Measurements from ENCODE around the genes DCUN1D4 and USP46.

DNA sequence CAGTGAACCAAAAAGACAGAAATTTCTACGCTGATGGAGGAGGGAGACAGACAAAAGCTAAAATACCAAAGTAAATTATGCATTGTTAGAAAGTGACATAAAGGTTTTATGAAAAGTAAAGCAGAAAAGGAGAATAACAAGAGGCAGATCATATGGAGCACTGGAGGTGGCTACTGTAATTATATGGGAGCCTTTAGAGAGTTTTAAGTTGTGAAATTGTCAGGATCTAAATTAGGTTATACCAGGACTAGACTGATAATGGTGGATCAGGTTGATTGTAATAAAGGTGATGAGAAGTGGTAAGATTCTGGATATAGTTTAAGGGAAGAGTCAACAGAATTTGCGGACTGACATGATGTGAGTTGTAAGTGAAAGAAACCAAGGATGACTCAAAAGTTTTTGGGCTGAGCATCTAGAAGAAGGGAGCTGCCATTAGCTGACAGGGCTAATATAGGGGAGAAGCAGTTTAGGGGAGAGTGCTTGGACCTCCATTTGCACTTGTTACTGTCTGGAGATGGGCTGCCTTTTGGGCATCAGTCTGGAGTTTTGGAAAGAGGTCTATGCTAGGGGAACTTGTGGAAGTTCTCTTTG lies 15.2 kb downstream of the ATP10D start:
- PRO-cap, result no peak

DNA sequence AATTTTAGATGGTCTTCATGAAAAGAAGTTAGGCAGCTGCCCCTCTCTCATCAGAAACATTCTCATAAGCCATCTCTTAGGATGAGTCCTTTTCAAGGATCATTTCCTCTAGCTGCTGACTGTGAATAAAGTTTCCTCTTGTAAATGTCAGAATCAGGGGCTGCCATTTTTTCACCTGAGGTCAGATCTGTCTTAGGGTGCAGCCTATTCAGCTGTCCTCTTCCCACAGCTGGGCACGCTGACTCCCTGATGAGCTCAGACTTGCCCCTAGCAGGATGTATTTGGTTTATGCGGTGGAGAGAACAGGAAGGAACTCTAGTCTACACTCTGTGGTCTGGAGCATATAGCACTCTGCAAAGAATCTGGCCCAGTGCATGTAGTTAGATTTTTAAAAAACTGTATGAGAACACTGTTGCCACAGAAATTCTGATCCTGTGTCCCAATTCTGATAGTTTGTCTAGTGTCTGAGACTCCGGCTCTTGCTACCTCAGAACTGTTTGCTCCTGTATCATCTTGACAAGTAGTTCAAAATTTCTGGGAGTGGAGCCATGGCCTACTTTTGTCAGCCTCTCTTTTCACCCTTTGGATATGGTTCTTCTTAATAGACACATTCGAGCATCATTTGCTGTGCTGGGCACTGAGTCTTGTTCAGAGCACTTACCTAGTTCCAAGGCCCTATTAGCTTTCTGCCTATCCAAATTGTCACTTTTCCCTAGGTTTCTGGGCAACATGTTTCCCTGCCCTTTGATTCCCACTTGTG lies 46.7 kb downstream of the ATP10D start:
- PRO-cap, result no peak

GRCh38 chr4:47643080-47643441 lies 158.0 kb downstream of the ATP10D start:
- PRO-cap, result no peak

GRCh38 chr4:48012628-48013225 lies 3.8 kb downstream of the CNGA1 start:
- PRO-cap, result no peak

DNA sequence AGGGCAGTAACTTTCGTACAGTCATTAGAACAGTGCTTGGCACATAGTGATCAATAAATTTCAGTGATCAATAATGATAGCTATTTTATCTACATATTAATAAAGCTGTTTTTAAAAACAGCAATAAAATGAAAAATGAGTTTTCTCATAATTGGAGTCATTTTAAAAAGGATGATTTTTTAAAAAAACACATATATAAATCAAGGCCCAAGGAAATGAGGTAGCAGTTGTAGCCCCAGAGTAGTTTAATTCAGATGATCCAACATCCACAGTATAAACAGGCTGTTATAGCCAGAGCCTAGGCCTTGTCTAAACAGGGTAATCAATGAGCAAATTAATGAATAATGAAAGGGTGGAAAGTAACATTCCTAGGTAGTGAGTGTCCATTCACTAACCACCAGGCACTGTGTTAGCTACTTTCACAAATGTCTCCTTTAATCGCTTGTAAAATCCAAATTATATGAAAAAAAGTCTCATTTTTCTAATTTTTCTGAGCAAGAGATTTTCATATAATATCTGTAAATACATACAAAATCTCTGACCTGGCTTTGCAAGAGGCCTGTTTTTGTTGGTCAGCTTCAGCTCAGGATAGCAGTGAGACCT lies 25.4 kb downstream of the TXK start:
- PRO-cap, result no peak

DNA sequence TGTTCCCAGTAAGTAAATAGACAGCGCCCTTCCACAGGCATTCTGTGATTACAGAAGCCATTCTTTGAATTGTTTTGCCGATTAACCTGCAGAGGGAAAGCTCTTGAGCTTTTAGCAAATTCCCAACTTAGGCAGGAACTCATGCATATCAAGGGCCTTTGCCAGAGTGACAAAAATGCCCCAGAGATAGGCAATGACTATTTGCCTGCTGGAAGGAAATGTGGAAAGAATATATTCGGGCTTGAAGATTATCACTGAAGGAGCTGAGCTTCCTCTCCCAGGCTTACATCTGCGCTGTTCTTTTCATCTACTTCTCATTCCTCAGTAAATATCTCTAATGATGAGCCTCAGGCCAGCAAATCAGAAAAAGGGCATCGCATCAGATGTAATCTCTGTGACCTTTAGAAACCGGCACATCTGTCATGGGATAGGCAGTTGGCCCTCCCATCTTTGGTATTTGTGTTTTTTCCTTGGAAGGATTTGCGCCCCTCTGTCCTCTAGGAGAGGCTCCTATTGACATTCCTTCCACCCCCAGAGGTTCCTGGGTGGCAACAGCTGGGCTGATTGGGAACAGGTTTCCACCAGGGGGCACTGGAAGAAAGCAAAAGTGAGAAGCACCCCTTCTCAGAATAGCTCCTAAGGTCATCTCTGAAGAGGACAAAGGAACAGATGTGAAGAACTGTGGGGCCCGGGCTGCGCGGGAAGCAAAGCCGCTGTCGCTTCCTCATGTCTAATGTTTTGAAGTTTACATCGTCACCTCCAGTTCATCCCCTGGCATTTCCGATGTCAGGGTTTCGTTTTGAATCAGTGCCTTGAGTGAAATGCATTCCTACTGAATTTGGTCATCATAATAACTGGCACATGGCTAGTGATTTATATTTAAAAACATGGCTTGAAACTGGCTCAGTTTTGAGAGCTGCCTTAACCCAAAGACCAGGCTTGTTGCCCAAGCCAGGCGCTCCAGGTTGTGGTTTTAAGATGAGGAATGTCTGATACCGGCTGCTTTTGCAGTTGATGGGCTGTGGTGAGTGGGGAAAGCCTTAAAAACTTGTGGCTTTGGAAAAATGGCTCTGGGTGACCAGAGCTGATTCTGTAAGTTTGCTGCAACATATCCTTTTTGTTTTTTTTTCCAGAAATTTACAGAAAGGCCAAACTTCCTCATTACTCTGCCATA lies 6.3 kb downstream of the TXK start:
- PRO-cap, result no peak

DNA sequence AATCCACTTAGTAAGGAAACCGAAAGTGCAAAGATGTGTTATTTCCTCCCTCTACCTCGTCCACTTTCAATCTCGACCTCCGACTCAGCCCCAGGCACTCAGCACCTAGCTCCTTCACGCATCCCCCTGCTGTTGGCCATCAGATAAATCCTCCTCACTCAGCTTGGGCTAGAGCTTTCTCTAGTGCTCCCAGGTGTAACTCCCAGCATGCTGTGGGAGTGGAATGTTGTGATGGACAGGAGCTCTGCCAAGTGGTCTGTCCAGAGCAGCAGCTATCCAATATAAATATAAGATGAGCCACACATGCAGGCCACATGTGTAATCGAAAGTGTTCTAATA lies 26.8 kb upstream of the TEC start:
- PRO-cap, result no peak

GRCh38 chr4:48669136-48669556 lies 110.9 kb downstream of the FRYL start:
- PRO-cap, result no peak

DNA sequence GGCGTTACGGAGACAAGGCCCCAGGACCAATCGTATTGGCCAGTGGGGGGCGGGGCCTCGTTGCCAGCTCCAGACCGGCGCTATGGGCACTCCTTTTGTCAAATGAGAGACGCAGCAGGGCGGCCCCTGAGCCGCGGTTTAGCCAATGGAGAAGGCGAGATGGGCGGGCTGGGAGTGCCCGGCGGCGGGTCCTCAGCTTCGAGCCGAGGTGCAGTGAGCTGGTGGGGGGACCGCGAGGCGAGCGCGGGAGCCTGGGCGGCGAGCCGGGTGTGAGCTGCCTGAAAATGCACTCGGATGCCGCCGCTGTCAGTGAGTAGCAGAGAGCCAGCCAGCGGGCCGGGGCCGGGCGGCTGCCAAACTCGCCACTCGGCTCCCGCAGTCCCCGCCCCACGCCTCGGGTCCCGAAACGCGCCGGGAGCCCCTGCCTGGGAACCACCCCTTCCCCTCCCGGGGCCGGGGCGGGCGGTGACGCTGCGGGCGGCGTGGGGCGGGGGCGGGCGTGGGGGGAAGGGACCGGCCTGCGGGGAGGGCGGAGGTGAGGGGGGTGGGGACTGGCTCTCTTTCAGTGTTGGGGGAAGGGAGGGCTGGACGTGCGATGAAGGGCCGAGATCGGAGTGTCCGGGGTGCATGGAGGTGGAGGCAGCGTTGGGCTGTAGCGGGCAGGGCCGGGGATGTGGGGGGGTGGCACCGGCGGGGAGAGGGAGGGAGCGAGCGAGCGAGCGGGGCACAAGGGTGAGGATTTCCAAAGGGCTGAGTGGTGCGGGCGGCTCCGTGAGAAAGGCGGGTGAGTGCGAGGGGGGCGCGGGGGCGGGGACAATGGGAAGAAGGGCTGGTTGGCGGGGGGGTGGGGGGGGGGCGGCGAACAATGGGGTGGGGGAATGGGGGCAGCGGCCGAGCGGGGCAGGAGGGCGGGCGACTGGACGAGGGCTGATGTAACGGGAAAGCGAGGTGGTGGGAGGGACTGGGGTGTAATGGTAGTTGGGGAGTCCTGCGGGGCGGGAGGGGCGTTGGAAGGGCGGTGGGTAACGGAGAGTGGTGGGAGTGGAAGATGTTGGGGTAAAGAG lies at the start of gene DCUN1D4:
Gene DCUN1D4, plus strand, starts transcription at position 195 of the 1,064 bp plus-strand sequence.
- PRO-cap, result bidirectional peak, plus-strand start at position 201 of the sequence, minus-strand start outside the sequence; bidirectional peak, plus-strand start at position 733 of the sequence, minus-strand start at position 417 of the sequence

- PRO-cap, result no peak
These were observed 15.9 kb downstream of the DCUN1D4 start for GRCh38 chr4:51858832-51859253.

DNA sequence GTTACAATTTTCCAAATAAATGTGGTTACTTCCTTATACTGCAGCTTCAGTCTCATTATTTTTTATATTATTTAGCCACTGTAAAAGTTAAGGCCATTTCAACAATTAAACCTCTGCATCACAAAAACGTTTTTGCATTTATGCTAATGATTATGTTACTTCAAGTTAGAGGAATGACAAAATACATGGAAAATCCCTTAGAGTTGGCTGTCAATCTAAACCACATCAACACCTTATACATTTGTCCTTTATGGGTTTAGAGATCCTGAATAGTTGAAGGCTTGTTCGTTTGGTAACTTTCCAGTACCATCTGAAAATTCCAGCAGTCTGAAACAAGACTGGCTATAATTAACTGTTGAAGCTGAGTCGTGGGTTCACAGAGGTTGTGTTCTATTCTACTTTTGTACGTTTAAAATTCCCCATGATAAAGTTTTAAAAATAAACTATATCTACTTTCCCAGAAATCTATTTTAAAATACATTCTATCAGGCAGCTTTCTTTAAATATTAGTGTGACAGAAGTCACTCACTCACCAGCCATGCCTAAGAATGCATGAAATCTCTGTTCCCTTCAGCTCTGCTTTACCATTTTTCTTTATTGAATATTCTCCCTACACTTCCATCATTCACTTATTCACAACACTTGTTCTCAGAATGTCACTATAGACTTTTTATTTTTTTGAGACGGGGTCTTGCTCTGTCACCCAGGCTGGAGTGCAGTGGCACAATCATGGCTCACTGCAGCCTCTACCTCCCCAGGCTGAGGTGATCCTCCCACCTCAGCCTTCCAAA lies 73.0 kb downstream of the USP46 start:
- PRO-cap, result no peak

- PRO-cap, result no peak
These were observed 70.3 kb downstream of the USP46 start for GRCh38 chr4:52588623-52589469.

DNA sequence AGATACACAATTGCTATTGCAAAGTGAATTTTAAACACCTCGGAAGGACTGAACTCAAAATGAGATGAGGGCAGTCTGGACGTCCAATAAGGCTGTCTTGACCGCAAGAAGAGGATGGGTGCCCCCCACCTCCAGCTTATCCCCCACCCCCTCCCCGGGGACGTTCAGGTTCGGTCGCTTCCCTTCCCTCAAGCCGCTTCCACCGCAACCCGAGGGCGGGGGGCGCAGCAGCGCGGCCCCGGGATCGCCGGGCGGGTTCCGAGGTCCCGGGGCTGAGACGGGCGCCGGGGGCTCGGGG lies 515 bp downstream of the USP46 start:
- PRO-cap, result no peak

DNA sequence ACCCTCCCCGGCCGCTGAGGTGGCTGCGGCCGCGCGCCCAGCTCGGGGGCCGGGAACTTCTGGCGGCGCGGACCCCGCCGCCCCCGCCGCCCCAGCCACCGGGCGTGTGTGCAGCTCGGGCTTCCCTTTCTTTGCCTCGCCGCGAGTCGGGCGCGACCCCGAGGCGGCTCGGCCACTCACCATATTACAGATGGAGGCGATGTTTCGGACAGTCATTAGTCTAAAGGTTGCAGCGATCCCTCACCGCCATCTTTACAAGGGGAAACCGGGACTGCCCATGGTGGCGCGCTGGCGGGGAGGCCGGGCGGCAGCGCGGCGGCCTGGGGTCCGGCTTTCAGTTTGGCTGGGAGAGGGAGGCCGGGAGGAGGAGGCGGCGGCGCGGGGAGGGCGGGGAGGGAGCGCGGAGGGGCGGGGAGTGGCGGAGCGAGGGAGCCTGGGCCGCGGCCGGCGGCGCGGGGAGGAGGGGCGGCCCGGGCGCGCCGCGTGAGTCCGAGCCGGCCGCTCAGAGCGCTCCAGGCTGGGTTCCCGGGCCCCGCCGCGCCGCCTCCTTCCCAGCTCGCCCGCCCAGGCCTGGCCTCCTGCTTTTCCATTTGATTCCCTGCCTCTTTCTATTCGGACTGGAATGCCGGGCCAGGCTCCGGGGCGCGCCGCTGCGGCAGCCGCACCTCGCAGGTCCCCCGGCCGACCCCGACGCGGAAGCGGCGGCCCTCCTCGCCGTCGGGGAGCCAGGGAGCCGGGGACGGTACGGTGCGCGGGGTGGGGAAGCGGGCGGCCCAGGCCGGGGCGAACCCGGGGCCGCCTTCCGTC lies at the start of gene USP46:
Gene USP46, minus strand, starts transcription at position 367 of the 807 bp plus-strand sequence.
- PRO-cap, result bidirectional peak, plus-strand start at position 621 of the sequence, minus-strand start at position 104 of the sequence

- PRO-cap, result no peak
These were observed 33.0 kb downstream of the ERVMER34-1 start for GRCh38 chr4:52718007-52718768.

DNA sequence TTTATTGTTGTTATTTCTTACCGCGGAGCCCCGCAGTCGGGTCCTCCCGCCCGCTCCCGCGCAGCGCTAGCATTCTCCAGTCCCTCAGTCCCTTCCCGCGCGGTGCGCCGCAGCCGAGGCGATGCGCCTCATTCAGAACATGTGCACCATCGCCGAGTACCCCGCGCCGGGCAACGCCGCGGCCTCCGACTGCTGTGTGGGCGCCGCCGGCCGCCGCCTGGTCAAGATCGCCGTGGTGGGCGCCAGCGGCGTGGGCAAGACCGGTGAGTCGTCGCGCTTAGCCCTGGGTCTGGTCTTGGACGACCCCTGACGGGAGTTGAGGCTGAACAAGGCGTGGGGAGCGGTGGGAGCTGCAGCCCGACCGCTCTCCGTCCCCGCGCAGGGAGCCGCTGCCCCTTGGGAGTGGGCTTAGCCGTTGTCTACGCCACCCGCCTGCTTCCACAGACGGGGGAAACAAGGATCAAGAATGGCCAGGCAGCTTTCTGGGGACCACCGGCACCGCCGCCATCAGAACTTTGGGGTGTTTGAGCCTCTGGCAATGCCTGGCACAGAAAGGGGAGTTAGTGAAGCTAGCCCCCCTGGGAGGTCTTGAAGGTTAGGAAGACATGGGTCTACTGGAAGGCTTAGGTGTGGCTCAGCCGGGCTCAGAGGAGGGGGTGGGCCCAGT lies 403 bp downstream of the RASL11B start:
- PRO-cap, result no peak

DNA sequence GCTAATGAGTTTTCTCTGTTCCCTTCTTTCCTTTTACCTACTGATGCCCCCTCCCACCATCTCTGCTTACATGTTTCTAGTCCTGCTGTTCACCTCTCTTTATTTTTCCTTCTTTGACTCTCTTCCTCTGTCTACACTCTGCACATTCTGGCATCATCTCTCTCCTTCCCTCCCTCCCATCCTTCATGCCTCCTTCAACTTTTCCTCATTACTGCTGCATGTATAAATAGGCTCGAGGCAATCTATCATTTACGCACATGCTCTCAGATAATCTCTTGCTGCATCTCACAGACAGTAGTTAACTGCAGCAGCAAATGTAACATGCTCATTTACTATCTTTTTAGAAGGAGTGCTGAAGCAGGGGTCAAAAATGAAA lies 127.7 kb downstream of the RASL11B start:
- PRO-cap, result no peak

- PRO-cap, result no peak
These were observed 1.4 kb downstream of the FIP1L1 start for GRCh38 chr4:53378751-53379299.

GRCh38 chr4:53402379-53403219 lies 25.2 kb downstream of the FIP1L1 start:
- PRO-cap, result no peak

DNA sequence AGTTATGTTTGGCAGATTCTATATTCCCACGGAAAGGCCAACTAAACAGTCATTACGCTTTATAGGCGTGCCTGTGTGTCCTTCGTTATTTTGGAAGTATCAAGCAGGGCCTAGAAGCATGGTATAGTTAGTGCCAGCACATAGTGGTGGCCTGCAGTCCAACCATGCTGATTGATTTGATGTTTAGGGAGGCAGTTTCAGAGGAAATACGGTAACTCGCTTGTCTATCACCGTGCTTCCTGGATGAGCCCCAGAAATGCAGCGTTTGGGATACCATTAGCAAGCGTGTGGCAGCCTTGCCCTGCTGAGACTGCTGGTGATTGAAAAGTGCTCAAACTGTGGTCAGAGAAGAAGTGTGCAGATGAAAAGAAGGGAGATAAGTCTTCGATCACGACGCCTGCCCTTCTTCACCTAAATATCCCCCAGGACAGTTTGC lies 158.5 kb downstream of the CHIC2 start:
- PRO-cap, result no peak

Data from ReNcell CX (cell line).